Measurements from ENCODE around the genes SPATA6 and AGBL4.

- RRBS, 2 experiments: 2 to 5% methylated on average over 24 to 28 of the region's 76 CpGs
Observed at GRCh38 chr1:48471248-48472322, at the start of gene SPATA6. Gene SPATA6 (minus strand): TSS chr1:48472204.

- RRBS, 2 experiments: no CpG with 5 or more reads among the region's 9 CpGs
Observed at GRCh38 chr1:48677397-48677891, 99.2 kb downstream of the BEND5 start.

GRCh38 chr1:48777293-48777905 lies 708 bp upstream of the BEND5 start:
- RRBS, 2 experiments: no CpG with 5 or more reads among the region's 13 CpGs

- RRBS, 2 experiments: 63 to 67% methylated on average over 13 to 22 of the region's 56 CpGs
Observed at GRCh38 chr1:50023517-50024361, at the start of gene AGBL4. Gene AGBL4 (minus strand): TSS chr1:50023954.

DNA sequence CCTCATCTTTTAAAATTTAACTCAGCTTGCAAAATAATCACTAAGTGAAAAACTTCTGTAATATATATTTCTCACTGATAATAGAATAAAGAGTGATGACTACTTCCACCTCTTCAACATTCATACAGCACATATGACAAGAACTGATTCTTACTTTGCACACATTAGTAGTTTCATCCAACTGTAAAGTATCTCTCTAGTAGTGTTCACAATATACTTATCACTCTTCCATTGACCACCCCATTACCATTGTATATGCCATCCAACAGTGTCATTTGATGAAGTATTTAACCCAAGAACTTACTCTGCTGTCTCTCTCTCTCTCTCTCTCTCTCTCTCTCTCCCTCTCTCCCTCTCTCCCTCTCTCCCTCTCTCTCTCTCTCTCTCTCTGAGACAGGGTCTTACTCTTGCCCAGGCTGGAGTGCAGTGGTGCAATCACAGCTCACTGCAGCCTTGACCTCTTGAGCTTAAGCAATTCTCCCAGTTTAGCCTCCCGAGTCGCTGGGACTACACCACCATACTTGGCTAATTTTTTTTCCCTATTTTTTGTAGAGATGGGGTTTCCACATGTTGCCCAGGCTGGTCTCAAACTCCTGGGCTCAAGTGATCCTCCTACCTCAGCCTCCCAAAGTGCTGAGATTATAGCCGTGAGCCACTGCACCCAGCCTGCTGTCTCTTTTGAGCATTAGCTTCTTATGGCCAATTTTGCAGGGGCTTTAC lies 104.4 kb upstream of the DMRTA2 start:
- RRBS, 2 experiments: no CpG with 5 or more reads among the region's 3 CpGs

GRCh38 chr1:50539316-50539913 lies 116.2 kb upstream of the DMRTA2 start:
- RRBS, 2 experiments: no CpG with 5 or more reads among the region's 4 CpGs

GRCh38 chr1:50842699-50843483 lies 117.2 kb downstream of the FAF1 start:
- RRBS, 2 experiments: no CpG with 5 or more reads among the region's 6 CpGs

DNA sequence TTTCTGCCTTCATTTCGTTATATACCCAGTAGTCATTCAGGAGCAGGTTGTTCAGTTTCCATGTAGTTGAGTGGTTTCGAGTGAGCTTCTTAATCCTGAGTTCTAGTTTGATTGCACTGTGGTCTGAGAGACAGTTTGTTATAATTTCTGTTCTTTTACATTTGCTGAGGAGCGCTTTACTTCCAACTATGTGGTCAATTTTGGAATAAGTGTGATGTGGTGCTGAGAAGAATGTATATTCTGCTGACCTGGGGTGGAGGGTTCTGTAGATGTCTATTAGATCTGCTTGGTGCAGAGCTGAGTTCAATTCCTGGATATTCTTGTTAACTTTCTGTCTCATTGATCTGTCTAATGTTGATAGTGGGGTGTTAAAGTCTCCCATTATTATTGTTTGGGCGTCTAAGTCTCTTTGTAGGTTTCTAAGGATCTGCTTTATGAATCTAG lies 51.9 kb downstream of the FAF1 start:
- RRBS, 2 experiments: no CpG with 5 or more reads among the region's 4 CpGs

DNA sequence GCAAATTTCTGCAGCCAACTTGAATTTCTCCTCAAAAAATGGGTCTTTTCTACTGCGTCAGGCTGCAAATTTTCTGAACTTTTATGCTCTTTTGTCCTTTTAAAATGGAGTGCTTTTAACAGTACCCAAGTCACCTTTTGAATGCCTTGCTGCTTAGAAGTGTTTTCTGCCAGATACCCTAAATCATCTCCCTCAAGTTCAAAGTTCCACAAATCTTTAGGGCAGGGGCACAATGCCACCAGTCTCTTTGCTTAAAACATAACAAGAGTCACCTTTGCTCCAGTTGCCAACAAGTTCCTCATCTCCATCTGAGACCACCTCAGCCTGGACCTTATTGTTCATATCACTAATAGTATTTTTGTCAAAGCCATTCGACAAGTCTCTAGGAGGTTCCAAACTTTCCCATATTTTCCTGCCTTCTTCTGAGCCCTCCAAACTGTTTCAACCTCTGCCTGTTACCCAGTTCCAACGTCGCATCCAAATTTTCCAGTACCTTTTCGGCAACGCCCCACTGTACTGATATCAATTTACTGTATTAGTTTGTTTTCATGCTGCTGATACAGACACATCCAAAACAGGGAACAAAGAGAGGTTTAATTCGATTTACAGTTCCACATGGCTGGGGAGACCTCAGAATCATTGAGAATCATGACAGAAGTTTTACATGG lies 26.8 kb downstream of the FAF1 start:
- RRBS, 2 experiments: no CpG with 5 or more reads among the region's 7 CpGs

DNA sequence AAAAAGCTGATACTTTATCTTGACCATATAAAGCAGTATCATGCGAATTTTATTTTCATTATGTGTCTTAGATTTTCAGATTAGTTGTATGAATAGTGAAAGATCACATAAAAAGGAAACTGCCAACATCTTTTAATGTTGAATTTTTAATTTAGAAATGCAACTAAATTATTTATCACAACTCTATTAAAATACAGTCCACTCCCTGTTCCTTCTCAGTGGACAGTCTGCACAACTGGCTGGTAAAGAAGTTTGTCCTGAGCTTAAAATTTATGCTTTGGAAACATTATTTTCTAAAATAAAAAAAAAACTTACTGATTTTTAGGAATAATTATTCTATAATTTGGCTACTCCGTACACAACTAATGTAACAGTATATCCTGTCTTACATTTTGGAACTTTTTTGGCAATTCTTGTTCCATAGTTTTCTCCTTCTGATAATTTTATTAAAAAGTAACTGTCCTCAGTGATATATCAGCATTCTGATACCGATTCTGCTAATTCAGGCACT lies 9.5 kb downstream of the CDKN2C start:
- RRBS, 2 experiments: no CpG with 5 or more reads among the region's 3 CpGs

GRCh38 chr1:50985070-50985708 lies 15.1 kb downstream of the CDKN2C start:
- RRBS, 2 experiments: no CpG with 5 or more reads among the region's 3 CpGs

- RRBS, 2 experiments: no CpG with 5 or more reads among the region's 12 CpGs
Observed at GRCh38 chr1:51235455-51236126, 482 bp upstream of the RNF11 start.

DNA sequence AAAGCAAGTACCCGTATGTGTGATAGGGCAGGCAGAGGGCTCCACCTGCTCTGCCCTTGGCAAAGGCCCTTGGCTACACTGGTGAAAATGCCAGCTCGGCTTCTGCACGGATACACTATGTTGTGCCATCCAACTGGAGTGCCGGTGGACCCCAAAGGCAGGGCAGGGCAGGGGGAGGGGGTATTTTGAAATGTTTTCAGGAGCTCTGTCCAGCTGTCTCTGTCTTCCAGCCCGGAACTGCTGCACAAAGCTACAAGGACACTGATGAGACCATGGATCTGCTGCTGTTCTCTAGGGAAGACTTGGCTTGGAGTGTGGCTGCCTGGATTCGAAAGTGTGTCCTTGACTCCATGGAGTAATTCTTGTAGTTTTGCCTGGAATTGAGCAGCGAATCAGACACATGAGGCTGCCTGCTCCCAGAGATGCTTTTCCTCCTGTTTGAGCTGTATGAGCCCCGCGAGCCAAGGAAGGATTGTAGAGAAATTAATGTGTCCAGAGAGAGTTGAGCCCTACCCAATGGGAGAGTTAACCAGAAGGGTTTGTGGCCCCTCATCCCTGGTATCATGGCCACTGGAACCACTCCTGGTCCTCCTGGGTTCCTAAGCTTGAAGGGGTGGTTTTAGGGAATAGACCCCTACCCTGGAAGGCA lies 42.3 kb downstream of the TTC39A start:
- RRBS, 2 experiments: 77 to 86% methylated on average over 2 of the region's 9 CpGs

DNA sequence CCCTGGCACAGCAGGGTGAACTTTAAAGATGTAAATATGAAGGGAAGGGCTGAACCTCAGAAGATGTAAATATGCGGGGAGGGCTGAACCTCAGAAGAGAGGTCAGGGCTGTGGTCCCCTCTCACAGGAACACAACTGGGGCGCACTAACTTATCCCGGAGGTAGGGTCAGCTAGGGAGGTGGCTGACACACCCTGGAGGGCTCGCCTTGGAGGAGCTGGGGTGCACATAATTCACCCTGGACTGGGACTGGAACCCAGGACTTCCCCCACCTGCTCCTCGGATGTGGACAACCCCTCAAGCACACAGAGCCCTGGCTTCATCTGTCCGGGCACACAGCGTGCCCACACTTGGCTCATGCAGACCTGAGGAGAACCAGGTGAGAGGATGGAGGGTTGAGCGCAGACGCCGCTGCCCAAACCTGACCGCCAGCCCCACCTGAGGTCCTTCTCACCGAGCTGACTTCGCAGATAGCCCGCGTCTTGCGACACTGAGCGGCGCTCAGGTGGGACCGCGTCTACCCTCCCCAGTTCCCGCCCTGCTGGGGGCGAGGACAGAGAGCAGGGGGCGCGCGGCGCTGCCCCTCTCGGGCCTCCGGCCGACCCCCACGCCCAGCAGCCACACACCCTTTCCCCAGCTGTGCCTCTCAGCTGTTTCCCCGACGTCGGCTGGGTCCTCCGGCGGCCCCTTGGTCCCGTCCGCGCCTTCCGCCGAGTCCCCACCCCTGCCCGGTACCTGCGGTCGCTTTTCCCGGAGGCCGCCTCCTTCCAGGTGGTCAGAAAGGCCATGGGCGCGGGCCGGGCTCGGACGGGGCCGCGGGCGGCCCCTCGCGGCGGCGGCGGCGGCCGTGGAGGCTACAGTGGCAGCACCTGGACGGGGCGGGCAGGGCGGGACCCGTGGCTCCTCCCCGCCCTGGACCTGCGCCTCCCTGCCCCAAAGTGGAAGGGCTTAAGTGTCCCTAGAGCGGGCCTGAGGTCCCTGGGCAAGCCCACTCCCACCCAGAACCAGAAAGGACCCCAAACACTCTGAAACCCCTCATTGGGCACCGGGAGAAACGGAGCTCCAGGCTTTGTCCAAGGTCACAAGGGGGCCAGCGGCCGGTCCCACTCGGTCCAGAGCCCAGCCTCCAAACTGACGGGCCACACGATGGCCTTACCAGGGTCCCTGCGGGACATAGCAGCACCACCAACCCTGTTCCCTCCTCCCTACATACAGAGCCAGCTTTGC lies 14.3 kb upstream of the TTC39A start:
- RRBS, 2 experiments: 11 to 15% methylated on average over 23 of the region's 75 CpGs

- RRBS, 2 experiments: no CpG with 5 or more reads among the region's 8 CpGs
Observed at GRCh38 chr1:51422453-51422956, 92.1 kb upstream of the TTC39A start.

- RRBS, 2 experiments: no CpG with 5 or more reads among the region's 4 CpGs
Observed at GRCh38 chr1:51514416-51515089, 4.5 kb downstream of the EPS15 start.

DNA sequence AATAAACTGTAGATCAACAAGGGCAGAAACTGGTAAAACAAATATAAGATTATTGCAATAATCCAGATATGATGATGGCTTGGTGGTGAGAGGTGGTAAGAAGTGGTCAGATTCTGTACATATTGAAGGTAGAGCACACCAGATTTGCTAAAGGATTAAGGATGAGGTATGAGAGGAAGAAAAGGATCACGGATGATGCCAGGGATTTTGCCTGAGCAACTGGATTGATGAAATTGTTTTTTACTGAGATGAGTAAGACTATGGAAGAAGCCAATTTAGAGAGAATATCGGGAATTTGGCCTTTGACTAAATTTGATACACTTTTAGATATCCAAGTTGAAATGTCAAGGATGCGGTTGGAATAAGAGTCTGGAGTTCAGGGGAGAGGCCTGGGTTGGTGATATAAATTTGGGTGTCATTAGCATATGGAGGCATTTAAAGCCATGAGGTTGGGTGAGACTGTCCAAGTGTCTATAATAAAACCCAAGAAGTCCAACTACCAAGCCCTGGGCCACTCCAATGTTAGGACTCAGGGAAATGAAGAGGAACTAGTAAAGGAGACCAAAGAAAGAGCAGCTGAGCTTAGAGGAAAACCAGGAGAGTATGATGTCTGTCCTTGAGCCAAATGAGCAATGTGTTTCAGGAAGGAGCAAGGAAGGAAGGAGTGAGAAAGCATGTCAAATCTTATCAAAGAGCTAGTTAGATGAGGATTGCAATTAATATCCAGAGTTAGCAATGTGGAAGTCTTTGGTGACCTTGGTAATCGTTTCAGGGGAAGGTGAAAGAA lies 12.5 kb upstream of the EPS15 start:
- RRBS, 2 experiments: no CpG with 5 or more reads among the region's 4 CpGs

- RRBS, 2 experiments: no CpG with 5 or more reads among the region's 3 CpGs
Observed at GRCh38 chr1:52054818-52054940, 312 bp downstream of the TXNDC12 start.

DNA sequence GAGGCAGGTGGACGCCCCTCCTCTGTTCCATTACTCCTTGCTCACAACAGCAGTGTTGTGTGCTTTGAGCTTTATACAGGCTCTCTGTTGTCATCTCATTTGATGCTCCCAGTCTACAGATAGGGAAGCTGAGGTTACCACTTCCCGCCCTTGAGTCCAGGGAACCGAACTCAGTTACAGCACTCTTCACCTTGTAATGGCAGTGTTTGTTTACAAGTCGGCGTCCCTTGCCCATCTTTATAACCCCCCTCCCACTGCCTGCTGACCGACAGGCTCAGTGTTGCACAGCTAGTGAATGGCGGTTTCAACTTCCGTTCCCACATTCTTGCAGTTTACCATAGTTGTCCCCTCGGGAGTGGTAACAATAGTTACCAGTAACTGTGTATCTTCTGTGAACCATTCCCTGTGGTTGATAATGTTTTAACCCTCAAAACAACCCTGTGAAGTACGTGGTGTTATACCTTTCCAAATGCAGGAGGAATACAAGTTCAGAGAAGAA lies 596 bp downstream of the BTF3L4 start:
- RRBS, 2 experiments: no CpG with 5 or more reads among the region's 10 CpGs

- RRBS, 2 experiments: no CpG with 5 or more reads among the region's 7 CpGs
Observed at GRCh38 chr1:52305836-52306342, 60.1 kb downstream of the CC2D1B start.

Measured in Panc1 (cell line).